ENCODE data around the genes CXCL13 and CNOT6L.

GRCh38 chr4:76585862-76586658 is 151.0 kb downstream of the SHROOM3 start:
- RRBS, 2 experiments = 2 to 3% methylated on average over 5 of the region's 37 CpGs
CAGE:
- cytosol, long polyA minus RNA = no peak
- cytosol, long polyA plus RNA = no peak
- long polyA plus RNA = no peak
- nucleus, long polyA minus RNA = no peak
- nucleus, long polyA plus RNA = no peak

DNA sequence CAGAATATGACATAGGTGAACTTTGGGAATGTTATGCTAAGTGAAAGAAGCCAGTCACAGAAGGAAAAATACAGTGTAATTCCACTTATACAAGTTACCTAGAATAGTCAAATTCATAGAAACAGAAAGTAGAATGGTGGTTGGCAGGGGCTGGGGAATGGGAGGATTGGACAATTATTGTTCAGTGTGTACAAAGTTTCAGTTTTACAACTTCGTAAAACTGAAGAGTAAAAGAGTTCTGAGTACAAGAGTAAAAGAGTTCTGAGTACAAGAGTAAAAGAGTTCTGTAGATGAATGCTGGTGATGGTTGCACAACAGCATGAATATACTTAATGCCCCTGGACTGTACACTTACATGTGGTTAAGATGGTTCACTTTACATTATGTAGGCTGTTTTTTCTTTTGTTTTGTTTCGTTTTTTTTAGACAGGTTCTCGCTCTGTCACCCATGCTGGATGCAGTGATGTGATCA is 231.0 kb downstream of the SOWAHB start:
- RRBS, 2 experiments = no CpG with 5 or more reads among the region's 3 CpGs
CAGE:
- cytosol, long polyA minus RNA = no peak
- cytosol, long polyA plus RNA = no peak
- long polyA plus RNA = no peak
- nucleus, long polyA minus RNA = no peak
- nucleus, long polyA plus RNA = no peak

DNA sequence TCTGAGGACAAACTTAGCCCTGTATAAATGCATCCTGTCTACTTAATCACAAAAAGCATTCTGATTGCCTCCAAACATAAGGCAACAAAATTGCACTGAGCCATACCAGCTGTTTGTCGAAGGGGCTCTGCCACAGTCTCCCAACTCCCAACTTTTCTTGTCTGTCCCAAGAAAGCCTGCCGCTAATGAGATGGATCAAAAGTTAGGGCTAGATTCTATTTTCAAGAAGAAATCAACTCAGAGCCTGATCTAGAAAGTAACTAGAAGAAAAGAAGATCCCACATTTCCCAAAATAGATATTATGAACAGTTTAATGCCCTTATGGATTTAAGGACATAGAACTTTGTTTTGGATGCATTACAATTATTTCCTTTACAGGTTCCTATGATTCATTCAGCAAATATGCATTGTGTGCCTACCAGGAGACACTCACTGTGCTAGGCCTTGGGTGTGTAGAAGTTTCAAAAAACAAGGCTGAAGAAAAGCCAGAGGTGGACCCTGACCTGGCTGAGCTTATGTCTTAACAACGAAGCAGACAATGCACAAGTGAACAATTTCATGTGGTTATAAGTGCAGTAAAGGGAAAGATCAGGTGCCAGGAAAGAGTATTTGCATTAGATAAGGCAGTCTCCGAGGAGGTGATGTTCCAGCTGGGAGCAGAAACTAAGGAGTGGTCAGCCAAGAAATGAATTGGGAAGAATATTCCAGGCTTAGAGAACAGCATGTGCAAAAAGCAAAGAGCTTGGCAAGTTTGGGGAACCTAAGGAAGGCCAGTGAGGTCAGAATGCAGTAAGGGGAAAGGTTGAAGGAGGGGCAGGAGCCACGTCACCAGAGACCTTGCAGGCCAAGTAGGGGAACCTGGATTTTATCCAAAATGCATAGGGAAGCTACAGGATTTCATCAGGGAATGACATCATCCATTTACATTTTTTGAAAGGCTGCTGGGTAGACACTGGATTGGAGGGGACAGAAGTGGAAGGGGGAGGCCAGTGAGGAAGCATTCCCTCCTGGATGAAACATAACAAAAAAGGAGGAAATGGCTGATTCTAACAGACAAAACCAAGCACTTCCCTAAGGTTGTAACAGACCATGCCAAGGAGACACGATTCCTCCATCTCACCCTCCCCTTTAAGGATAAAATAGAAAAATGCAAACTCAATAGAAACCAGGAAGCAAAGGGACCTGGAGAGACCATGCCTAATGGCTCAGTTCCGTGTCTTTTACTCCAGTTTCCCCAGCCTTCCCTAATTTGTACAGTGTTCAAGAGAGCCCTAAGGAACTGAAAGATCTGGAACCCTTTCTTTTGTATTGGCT is 193.7 kb downstream of the SOWAHB start:
- RRBS, 2 experiments = no CpG with 5 or more reads among the region's 7 CpGs
CAGE:
- cytosol, long polyA minus RNA = no peak
- cytosol, long polyA plus RNA = no peak
- long polyA plus RNA = no peak
- nucleus, long polyA minus RNA = no peak
- nucleus, long polyA plus RNA = no peak

- RRBS, 2 experiments = 65 to 68% methylated on average over 17 to 20 of the region's 39 CpGs
CAGE:
- cytosol, long polyA minus RNA = no peak
- cytosol, long polyA plus RNA = no peak
- long polyA plus RNA = no peak
- nucleus, long polyA minus RNA = no peak
- nucleus, long polyA plus RNA = no peak
These were observed 157.2 kb downstream of the SOWAHB start for GRCh38 chr4:76740730-76741106.

GRCh38 chr4:76753099-76753608 is 144.8 kb downstream of the SOWAHB start:
- RRBS, 2 experiments = no CpG with 5 or more reads among the region's 2 CpGs
CAGE:
- cytosol, long polyA minus RNA = no peak
- cytosol, long polyA plus RNA = no peak
- long polyA plus RNA = no peak
- nucleus, long polyA minus RNA = no peak
- nucleus, long polyA plus RNA = no peak

- RRBS, 2 experiments = no CpG with 5 or more reads among the region's 8 CpGs
CAGE:
- cytosol, long polyA minus RNA = no peak
- cytosol, long polyA plus RNA = no peak
- long polyA plus RNA = no peak
- nucleus, long polyA minus RNA = no peak
- nucleus, long polyA plus RNA = no peak
These were observed 44.6 kb downstream of the SEPTIN11 start for GRCh38 chr4:76994007-76994666.

DNA sequence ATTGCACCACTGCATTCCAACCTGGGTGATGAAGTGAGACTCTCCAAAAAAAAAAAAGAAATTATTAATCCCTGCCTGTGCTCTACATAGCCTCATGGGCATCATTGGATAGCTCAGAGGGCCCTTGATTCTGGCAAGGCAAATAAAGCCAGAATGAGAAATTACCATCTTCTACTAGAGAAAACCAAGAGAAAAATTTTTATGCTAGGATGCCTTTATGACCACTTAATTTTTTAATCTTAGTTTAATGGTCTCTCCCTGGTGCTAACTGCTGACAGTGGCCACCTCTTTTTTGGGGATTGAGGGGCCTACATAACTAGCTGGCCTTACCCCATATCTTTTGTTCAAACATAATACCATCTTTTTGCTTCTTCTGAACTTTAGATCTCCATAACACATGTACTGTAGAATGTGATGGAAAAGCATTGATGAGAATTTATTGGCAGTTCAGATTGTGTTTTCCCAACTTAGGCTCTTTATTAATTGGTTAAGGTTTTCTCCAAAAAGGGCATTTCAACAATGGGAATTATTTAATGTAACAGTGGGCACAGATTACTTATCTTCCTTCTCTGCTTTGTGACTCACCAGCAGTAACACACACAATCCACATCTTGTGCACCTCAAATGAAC is 38.4 kb downstream of the CCNI start:
CAGE:
- cytosol, long polyA minus RNA = no peak
- cytosol, long polyA plus RNA = no peak
- long polyA plus RNA = no peak
- nucleus, long polyA minus RNA = no peak
- nucleus, long polyA plus RNA = no peak

GRCh38 chr4:77137504-77137952 is 19.5 kb upstream of the CCNG2 start:
- RRBS, 2 experiments = no CpG with 5 or more reads among the region's 6 CpGs
CAGE:
- cytosol, long polyA minus RNA = no peak
- cytosol, long polyA plus RNA = no peak
- long polyA plus RNA = no peak
- nucleus, long polyA minus RNA = no peak
- nucleus, long polyA plus RNA = no peak

DNA sequence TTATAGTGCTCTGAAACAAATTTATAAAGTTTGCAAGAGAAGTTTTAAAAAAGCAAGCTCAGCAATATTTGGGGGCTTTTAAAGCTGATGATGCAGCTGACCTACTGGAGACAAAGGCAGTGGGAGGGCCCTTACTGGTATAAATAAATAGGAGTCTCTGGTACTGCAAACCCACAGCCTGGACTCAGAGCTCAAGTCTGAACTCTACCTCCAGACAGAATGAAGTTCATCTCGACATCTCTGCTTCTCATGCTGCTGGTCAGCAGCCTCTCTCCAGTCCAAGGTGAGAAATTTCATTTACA is at the start of gene CXCL13:
CXCL13 (plus strand) TSS at position 174 of the 302 bp plus-strand sequence.
- RRBS, 2 experiments = no CpG with 5 or more reads among the region's 1 CpG
CAGE:
- cytosol, long polyA minus RNA = no peak
- cytosol, long polyA plus RNA = no peak
- long polyA plus RNA = no peak
- nucleus, long polyA minus RNA = no peak
- nucleus, long polyA plus RNA = no peak

DNA sequence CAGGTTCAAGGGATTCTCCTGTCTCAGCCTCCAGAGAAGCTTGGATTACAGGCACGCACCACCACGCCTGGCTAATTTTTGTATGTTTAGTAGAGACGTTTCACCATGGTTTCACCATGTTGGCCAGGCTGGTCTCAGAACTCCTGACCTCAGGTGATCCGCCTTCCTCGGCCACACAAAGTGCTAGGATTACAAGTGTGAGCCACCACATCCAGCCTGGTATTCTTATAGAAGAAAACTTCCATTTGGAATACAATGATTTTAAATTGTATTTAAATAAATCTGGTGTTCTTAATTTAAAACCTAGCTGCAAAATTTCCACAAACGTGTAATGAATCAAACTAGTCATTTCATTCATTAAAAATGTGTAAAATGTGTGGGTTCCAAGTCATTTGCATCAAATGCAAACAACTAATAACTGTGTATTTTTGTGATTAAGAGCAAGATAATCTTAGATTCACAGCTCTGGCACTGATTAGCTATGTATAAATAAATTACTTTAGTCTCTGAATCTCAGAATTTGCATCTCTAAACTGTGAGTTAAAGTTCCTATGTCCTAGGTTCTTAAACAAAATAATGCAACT is 63.0 kb downstream of the CNOT6L start:
- RRBS, 2 experiments = no CpG with 5 or more reads among the region's 6 CpGs
CAGE:
- cytosol, long polyA minus RNA = no peak
- cytosol, long polyA plus RNA = no peak
- long polyA plus RNA = no peak
- nucleus, long polyA minus RNA = no peak
- nucleus, long polyA plus RNA = no peak

DNA sequence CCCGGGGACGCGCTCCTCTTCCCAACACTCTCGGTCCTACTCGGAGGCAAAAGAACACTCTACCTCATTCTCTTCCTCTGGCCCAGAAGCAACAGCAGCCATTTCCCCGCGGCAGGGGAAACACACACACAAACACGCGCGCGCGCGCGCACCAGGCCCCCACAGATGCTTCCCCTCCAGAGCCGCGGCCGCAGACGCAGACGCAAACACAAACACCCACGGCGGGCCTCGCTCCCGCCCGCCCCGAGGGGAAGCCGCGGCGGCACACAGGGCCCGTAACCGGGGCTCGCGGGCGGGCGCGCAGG is at the start of gene CNOT6L:
CNOT6L (minus strand) TSS at position 128 of the 305 bp plus-strand sequence.
- RRBS, 2 experiments = no CpG with 5 or more reads among the region's 35 CpGs
CAGE:
- cytosol, long polyA minus RNA = start-site peak on the minus strand centred at position 23 of the sequence, 425 bp wide, 35 reads
- cytosol, long polyA plus RNA = no peak
- long polyA plus RNA = start-site peak on the minus strand centred at position 87 of the sequence, 208 bp wide, 14 and 15 reads in 2 replicates
- nucleus, long polyA minus RNA = no peak
- nucleus, long polyA plus RNA = no peak

GRCh38 chr4:77922304-77922859 is 59.8 kb downstream of the MRPL1 start:
- RRBS, 2 experiments = no CpG with 5 or more reads among the region's 2 CpGs
CAGE:
- cytosol, long polyA minus RNA = no peak
- cytosol, long polyA plus RNA = no peak
- long polyA plus RNA = no peak
- nucleus, long polyA minus RNA = no peak
- nucleus, long polyA plus RNA = no peak

- RRBS, 2 experiments = no CpG with 5 or more reads among the region's 1 CpG
CAGE:
- cytosol, long polyA minus RNA = no peak
- cytosol, long polyA plus RNA = no peak
- long polyA plus RNA = no peak
- nucleus, long polyA minus RNA = no peak
- nucleus, long polyA plus RNA = no peak
These were observed 70.3 kb upstream of the ANXA3 start for GRCh38 chr4:78481176-78481746.

DNA sequence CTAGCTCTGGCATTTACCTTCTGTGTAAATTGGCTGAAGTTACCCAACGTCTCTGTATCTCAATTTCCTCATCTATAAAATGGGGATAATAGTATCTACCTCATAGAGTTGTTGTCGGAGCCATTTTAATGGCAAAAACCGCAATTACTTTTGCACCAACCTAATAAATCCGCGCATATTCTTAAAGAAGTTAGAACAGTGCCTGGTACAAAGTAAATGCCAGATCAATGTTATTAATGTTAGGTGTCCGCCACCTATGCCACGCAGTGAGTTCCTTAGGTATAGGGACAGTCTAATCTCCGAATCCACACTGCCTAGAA is 421 bp upstream of the ANXA3 start:
- RRBS, 2 experiments = no CpG with 5 or more reads among the region's 8 CpGs
CAGE:
- cytosol, long polyA minus RNA = no peak
- cytosol, long polyA plus RNA = no peak
- long polyA plus RNA = no peak
- nucleus, long polyA minus RNA = no peak
- nucleus, long polyA plus RNA = no peak

DNA sequence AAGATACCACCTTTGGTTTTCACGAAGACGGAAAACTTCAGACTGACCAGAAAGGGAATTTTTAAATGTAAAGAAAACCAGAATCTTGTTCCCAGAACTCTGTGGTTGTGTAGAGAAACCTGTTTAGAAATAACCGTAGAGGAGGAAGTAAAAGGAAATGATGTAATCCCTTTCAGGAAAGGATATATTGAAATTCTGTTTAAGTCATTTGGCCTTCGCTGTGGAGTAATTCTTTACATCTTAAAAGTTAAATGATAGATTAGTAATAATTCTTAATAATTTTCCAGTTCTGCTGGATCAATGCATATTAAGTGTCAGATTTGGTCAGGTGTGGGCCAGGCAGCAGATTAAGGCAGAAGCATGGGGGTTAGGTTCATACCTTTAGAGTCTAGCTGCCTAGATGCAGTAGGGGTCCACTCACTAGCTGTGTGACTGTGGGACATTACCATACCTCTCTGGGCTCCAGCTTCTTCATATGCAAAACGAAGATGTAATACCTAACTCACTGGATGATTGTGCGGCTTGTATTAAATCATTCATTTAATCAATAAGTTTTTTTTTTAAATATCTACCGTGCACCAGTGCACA is 1.3 kb downstream of the ANXA3 start:
- RRBS, 2 experiments = no CpG with 5 or more reads among the region's 7 CpGs
CAGE:
- cytosol, long polyA minus RNA = no peak
- cytosol, long polyA plus RNA = no peak
- long polyA plus RNA = no peak
- nucleus, long polyA minus RNA = no peak
- nucleus, long polyA plus RNA = no peak

- RRBS, 2 experiments = no CpG with 5 or more reads among the region's 3 CpGs
CAGE:
- cytosol, long polyA minus RNA = no peak
- cytosol, long polyA plus RNA = no peak
- long polyA plus RNA = no peak
- nucleus, long polyA minus RNA = no peak
- nucleus, long polyA plus RNA = no peak
These were observed 30.1 kb downstream of the ANXA3 start for GRCh38 chr4:78581590-78582103.

DNA sequence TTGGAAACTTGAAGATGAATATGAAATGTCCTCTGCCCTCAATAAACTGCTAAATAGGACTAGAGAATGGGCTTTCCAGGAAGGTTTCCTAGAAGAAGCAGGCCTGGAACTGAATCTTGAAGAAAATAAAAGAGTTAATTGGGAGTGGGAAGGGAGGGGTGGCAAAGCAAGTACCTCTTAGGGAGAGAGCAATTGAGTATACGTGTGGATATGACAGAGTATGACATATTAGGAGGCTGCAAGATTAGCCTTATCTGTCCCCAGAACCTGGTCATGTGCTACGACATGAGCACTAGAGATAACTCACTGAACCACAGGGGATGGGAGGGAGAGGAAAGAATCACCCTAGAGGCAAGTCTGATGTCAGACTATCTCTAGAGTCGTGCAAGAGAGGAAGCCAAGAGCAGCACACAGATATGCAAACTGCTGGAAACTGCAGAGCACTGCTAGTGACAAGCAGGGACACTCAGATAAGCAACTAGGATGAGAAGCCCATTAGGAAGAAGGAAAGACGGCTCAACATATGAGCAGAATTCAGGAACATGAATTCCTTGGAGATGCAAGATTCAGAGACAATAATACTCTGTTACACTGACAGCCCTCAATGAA is 84.2 kb upstream of the BMP2K start:
- RRBS, 2 experiments = no CpG with 5 or more reads among the region's 4 CpGs
CAGE:
- cytosol, long polyA minus RNA = no peak
- cytosol, long polyA plus RNA = no peak
- long polyA plus RNA = no peak
- nucleus, long polyA minus RNA = no peak
- nucleus, long polyA plus RNA = no peak

DNA sequence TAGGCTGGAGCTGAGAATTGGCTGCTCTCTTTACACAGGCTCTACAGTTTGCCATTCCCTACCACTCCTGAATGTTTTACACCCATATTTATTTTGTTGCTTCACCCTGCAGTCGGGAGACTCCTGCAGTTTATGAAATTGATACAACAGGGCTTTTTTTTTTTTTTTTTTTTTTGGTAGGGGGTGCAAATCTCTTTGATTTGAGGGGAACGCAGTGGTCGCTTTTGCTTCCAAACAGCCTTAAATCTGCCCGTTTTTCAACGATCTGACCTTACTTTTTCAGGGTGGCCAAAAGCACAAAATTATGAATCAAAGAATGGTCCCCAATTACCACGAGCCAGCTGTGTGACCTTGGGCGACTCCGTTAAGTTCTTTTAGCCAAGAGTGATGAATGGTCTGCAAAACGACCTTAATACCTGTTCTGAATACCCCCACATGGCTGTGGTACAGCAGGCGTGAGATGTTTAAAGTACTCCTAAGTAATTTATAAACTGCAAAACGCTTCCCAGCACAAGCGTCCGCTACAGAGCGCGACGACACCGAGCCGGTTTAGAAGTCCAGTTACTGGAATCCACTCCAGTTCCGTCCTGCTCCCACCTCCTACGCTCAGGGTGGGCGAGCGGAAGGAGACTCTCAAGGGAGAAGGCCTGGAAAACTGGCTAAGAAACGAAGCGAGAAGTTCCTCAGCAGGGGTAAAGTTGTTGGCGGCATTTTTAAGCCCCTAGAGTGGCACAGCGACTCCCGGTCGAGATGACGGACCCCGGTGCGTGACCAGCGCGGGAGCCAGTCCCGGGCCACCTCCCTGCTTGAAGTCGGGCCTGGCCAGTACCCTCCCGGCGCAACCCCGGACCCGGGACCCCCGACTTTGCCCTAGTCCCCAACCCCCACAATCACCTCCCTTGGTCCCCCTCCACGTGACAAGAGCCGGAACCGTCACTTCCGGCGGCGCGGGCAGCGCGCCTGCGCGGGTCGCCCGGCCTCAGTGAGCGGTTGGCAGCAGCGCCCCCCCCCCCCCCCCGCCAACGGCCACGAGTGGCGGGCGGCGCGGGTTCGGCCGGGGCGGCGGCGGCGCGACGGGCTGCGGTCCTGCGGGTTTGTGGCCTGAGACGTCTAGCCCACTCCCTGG is 748 bp upstream of the BMP2K start:
- RRBS, 2 experiments = 1 to 3% methylated on average over 17 to 27 of the region's 73 CpGs
CAGE:
- cytosol, long polyA minus RNA = start-site peak on the plus strand centred at position 974 of the sequence, 18 bp wide, 6 reads
- cytosol, long polyA plus RNA = no peak
- long polyA plus RNA = no peak
- nucleus, long polyA minus RNA = no peak
- nucleus, long polyA plus RNA = start-site peak on the minus strand centred at position 904 of the sequence, 32 bp wide, 6 and 15 reads in 2 replicates

DNA sequence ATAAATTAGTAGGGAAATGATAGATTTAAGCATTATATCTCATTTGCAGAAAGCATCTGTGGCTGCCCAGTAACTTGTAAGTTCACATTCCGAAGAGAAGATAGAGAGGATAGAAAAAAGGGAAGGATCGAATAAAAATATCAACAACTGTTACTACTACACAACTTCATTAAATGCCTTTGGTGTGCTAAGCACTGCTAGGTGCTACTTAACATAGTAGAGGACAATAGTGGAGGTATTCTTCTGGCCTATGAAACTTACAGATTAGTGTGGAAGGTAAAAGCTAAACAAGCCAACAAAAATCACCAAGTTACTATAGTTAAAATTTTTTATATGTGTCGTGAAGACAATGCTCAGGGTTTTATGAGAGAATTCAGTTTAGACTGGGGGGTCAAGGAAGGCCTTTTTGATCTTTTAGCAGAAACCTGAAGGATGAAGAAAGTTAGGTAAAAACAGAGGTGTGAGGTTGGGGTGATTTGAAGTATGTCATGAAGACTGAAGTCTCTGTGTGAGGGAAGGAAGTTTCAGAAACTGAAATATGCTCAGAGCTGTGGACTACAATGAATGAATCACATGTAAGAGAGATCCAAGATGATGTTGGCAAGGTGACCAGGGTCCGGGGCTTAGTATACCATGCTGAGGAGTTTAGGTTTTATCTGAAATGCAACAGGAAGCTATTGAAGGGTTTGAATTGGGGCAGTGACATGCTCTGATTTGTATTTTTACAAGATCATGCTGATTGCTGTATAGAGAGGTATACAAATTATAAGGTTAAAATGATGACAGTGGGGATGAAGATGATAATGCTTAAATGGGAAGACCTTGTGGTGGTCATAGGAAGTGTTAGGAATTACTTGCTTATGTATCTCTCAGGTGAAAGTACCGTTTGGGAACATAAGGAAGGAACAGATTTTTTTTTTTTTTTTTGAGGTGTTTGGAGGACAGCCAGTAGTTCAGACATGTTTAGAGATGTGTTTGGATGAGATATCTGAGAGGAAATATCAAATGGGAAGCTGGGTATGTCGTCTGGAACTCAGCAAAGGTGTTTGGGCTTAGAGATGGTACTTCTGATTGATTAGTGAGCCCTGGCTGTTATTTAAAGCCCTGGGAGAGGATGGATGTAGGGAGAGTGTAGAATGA is 4.7 kb downstream of the BMP2K start:
- RRBS, 2 experiments = no CpG with 5 or more reads among the region's 6 CpGs
CAGE:
- cytosol, long polyA minus RNA = no peak
- cytosol, long polyA plus RNA = no peak
- long polyA plus RNA = no peak
- nucleus, long polyA minus RNA = no peak
- nucleus, long polyA plus RNA = no peak

DNA sequence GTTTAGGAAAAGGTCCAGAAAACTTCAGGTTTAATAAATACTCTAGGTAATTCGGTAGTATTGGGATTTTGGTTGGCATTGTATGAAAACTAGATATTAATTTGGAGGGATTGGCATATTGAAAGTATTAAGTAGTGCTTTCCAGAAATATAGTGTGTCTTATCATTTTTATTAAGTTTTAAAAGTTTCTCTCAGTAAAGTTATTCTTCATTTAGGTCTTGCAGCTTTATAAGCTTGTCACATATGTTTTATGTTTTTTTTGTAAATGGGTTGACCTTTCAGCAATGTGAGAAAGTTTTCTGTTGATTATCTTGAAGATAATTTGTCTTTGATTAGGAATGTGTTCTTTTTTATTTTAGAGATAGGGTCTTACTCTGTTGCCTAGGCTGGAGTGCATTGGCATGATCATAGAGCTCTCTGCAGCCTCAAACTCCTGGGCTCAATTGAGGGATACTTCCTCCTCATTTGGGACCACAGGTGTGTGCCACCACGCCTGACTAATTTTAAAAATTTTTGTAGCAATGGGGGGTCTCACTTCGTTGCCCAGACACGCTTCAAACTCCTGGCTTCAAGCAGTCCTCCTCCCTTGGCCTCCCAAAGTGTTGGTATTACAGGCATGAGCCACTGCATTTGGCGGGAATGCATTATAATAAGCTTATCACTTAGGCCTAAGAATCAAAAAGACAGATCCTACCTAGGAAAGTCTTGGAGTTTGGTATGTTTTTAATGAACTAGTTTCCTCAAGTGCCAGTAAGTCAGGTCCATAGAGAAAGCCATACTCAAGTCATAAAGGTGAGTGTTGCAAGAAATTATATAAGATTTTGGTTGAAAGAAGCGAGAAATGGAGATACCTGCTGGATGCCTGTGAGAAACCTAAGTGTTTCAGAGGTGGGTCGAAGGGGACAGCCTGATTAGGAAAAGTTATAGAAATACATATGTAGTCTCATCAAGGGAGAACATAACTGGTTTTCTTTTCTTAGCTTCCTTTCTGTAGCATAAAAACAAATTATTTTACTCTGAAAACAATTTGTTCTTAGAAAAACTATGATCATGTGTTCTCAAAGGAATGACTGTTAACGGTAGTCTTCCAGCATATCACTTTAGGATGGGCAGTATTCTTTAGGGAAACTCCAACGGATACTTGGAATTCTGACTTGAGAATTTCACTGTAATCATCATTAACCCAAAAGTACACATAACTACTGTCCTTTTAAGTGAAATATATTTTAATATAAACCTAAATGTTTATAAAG is 21.8 kb downstream of the BMP2K start:
- RRBS, 2 experiments = no CpG with 5 or more reads among the region's 9 CpGs
CAGE:
- cytosol, long polyA minus RNA = no peak
- cytosol, long polyA plus RNA = no peak
- long polyA plus RNA = no peak
- nucleus, long polyA minus RNA = no peak
- nucleus, long polyA plus RNA = no peak

Measured in HepG2 (cell line).